ENCODE results near the genes SELENOF, GBP1 and GBP6.

GRCh38 chr1:86913326-86914543, at the start of gene SELENOF:
Gene SELENOF (minus strand): TSS chr1:86914126.
- PRO-cap, 2 experiments, result peak in 2 of 2 experiments; most common plus-strand start chr1:86913611 (in 2); most common minus-strand start chr1:86913621 (in 2)

GRCh38 chr1:86934238-86934795, 19.9 kb downstream of the HS2ST1 start:
- PRO-cap, 2 experiments, result no peak in any of the 2 experiments

- PRO-cap, 2 experiments, result peak in 2 of 2 experiments; most common minus-strand start chr1:87328308 (in 1)
These were observed 559 bp upstream of the LMO4 start for GRCh38 chr1:87328223-87328418.

- PRO-cap, 2 experiments, result peak in 2 of 2 experiments; most common plus-strand start chr1:87333885 (in 1); most common minus-strand start chr1:87333803 (in 1)
These were observed 5.0 kb downstream of the LMO4 start for GRCh38 chr1:87333555-87334180.

GRCh38 chr1:87335002-87335776, 6.5 kb downstream of the LMO4 start:
- PRO-cap, 2 experiments, result peak in 2 of 2 experiments; most common plus-strand start chr1:87335314 (in 2); most common minus-strand start chr1:87335259 (in 1)

- PRO-cap, 2 experiments, result no peak in any of the 2 experiments
These were observed 16.4 kb downstream of the LMO4 start for GRCh38 chr1:87344849-87345750.

DNA sequence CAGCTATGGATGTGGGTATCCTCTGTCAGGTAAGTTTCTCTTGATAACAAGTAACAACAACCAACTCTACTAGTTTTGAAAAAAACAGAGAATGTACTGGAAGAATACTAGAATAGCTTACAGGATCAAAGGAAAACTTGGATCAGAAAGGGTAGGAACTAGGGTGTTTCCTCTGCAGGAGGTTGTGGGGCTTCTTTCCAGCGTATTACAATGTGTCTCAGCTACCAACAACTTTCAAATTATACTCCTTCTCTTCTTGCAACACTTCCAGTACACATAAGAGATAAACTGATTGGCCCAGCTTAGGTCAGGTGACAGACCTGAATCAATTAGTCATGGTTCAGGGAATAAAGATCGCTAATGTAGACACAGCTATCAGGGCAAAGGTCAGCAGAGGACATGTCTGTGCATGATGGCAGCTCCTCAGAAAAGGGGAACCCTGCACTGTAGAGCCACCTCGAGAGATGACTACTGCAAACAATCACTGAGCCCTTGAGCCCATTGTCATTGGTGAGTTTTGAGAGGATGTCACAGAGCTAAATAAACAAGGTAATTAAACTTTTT, 36.9 kb upstream of the PKN2 start:
- PRO-cap, 2 experiments, result no peak in any of the 2 experiments

GRCh38 chr1:88890364-88890693, 1.0 kb downstream of the GTF2B start:
- PRO-cap, 2 experiments, result peak in 1 of 2 experiments; most common minus-strand start chr1:88890526 (in 1)

DNA sequence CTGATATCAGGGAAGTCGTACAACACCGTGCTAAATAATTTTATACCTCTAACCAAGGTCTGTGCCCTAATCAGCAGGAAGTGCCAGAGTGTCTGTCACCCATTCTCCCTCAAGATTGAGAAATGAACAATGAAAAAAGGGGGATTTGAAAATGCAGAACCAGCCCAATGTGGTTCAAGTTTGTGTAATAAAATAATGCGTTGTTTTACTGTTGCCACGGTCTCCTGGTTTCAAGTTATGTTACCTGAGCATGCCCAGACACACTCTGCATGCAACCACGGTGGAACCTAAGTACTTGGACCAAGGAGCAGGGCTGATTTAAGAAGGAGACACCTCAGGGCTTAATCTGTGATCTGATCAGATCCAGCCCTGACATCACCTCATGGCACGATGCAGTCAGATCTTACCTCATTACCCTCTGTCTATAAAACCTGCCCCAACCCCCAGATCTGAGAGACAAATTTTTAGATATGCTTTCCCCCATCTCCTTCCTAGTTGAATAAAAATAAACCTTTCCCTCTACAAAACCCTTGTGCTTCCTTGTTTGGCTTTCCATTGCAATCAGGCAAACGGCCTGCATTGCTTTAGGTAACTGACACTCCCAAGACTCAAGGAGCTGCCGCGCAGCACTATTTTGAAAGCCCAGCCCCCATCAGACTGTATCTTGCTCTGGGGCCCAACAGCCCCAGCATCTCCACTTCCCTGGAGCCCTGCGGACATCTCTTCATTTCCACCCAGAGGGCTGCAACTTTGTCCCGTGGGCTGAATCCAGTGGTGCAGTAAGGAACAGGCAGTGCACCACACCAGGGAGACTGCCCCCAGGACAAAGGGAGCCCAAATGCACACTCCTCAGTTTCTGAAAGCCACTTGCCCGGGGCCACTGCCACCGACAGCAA, 14.9 kb downstream of the GBP1 start:
- PRO-cap, 2 experiments, result no peak in any of the 2 experiments

GRCh38 chr1:89064728-89065648, at the start of gene GBP1:
Gene GBP1 (minus strand): TSS chr1:89065208.
- PRO-cap, 2 experiments, result peak in 2 of 2 experiments; most common plus-strand start chr1:89065429 (in 2); most common minus-strand start chr1:89065231 (in 2)

GRCh38 chr1:89363543-89364713, at the start of gene GBP6:
Gene GBP6 (plus strand): TSS chr1:89364059.
- PRO-cap, 2 experiments, result no peak in any of the 2 experiments

GRCh38 chr1:89453233-89453730, 71.3 kb upstream of the LRRC8B start:
- PRO-cap, 2 experiments, result no peak in any of the 2 experiments

DNA sequence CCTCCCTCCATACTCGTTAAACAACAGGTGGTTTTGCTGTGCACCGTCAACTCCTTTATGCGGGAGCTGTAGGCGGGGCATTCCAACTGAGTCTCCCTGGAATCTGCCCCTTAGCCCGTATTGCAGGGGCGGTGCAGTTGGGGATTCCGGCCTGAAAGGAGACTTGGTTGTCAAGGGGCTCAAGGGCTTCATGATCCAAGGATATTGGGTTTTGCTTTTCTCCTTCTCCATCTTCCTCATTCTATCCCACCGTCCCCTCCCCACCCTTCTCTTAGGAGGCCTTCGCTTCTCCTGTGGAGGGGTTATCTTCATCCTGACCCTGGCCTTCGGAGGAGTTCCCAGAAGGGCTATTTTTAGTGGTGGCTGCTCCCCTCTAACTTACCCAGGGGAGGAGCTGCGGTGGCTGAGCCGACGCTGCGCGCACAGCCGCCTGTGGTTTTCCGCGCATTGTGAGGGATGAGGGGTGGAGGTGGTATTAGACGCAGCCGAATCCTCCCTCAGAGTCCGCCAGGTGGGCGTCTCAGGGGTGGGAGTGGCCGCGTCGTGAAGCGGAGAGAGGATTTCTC, 562 bp upstream of the LRRC8C start:
- PRO-cap, 2 experiments, result peak in 2 of 2 experiments; most common plus-strand start position 450 of the sequence (in 2); most common minus-strand start position 345 of the sequence (in 1)

- PRO-cap, 2 experiments, result no peak in any of the 2 experiments
These were observed 59.9 kb downstream of the LRRC8C start for GRCh38 chr1:89692683-89693275.

- PRO-cap, 2 experiments, result peak in 1 of 2 experiments; most common plus-strand start chr1:89738261 (in 1)
These were observed 82.7 kb upstream of the LRRC8D start for GRCh38 chr1:89738164-89738404.

- PRO-cap, 2 experiments, result no peak in any of the 2 experiments
These were observed 1.5 kb downstream of the LRRC8D start for GRCh38 chr1:89822491-89822570.

DNA sequence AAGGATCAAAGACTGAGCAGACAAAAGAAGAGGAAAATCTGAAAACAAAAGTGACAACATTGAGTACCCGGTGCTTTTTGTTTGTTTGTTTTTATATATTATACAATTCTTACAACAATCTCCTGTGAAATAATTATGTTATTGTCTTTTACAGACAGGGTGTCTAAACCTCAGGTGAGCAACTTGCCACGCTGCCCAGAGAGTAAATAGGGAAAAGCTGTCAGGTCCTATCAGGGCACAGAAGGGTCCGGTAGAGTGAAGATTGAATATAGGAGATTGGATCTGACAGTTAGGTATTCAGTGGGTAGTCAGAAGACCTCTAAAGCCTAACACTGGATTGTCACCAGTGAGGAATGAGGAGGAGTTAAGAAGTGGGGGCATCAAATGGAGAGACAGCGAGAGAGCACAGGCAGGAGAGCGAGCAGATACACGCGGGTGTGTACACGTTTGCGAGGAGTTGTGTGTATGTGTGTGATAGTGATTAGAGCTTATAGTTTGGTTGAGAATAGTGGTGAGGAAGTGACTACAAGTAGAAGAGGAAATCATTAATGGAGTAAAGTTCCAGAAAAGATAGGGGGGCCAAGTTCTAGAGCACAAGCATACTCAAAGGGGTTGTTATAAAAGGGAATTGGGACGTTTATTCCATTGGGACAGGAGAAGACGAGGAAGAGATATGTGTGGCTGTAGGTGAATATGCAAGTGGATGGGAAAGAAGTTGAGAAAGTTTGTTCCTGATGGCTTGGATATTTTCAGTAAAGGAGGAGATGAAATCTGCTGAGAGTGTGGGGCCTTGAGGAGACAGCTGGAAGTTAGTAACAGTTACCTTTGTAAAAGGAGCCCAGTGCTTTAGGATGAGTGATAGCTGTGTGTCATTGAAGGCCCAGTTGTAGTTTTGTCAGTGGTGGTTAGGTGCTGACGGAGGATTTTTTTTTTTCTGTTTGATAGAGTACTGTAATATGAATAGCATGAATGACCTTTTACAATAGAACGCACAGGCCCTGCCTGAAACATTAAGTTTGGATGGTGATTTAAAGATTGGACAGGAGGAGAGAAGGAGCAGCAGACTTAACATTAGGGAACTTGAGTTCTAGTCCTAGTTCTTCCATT, 33.0 kb downstream of the LRRC8D start:
- PRO-cap, 2 experiments, result no peak in any of the 2 experiments

- PRO-cap, 2 experiments, result no peak in any of the 2 experiments
These were observed 34.8 kb downstream of the LRRC8D start for GRCh38 chr1:89855607-89856127.

GRCh38 chr1:90706452-90706775, 10.7 kb downstream of the BARHL2 start:
- PRO-cap, 2 experiments, result no peak in any of the 2 experiments

GRCh38 chr1:90748876-90749335, 31.8 kb upstream of the BARHL2 start:
- PRO-cap, 2 experiments, result no peak in any of the 2 experiments

All from cytotoxic T cell (primary cell).